ENCODE results near the genes ORC3 and SPACA1.

GRCh38 chr6:87268609-87269209 lies 53.7 kb upstream of the SMIM8 start:
- CAGE, long polyA plus RNA = no peak

DNA sequence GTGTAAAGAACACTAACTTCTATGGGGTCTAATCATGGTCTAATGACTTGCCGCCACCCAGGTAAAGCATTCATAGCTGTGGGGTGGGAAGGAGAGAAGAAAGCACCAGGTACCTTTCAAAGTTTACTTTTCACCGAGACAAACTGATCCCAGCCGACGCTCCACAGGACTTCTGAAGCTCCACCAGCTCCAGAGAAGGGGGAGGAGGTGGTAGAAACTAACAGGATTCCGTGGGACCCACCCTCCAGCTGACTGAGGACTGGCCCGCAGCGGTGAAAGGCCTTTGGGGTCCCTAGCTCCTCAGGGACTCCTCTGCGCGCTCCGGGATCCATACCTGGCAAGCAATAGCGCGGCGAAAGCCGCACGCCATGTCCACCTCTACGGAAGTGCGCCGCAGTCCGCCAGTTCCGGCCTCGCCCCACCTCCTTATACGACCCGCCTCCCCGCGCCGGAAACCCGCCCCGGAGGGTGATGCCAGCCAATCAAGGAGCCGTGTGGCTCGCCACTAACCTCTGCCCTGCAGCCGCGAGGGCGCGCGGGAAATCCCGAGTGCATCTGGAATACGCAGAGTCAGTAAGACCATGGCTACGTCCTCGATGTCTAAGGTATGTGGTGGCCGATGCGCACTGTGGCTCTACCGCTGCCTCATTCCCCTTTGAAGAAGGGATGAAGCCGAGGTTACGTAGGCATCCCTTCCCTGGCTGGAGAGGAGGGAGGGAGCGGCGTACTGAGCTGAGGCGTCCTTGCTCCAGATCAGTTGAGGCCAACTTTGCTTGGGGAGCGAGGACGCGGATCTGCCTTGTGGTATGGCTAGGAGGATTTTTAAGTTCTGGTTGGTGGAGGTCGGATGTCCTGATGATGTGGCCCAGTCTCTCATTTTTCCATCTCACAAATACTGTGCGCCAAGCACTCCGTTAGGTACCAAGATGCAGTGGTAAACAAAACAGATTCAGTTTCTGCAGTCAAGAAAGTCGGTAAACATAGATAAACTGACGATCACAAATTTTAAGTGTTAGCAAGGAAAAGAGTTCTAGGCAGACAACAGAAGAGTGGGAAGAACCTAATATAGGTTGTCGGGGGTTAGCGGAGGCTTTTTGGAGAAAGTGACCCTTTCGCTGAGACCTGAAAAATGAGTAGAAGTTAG lies at the start of gene ORC3:
Gene ORC3 (plus strand): TSS at position 548 of the 1,144 bp plus-strand sequence.
- CAGE, long polyA plus RNA = start-site peak on the minus strand centred at position 394 of the sequence, 32 bp wide, 1,310 and 1,297 reads in 2 replicates; start-site peak on the plus strand centred at position 557 of the sequence, 43 bp wide, 1,643 and 1,980 reads in 2 replicates
- RRBS = 3% methylated on average over 15 of the region's 58 CpGs

- CAGE, long polyA plus RNA = no peak
These were observed 10.6 kb downstream of the AKIRIN2 start for GRCh38 chr6:87691410-87691854.

- CAGE, long polyA plus RNA = no peak
- RRBS = 1% methylated on average over 9 of the region's 13 CpGs
These were observed 233 bp upstream of the AKIRIN2 start for GRCh38 chr6:87702342-87702590.

- CAGE, long polyA plus RNA = no peak
- RRBS = no CpG with 5 or more reads among the region's 4 CpGs
These were observed 132.7 kb upstream of the SPACA1 start for GRCh38 chr6:87914894-87915481.

DNA sequence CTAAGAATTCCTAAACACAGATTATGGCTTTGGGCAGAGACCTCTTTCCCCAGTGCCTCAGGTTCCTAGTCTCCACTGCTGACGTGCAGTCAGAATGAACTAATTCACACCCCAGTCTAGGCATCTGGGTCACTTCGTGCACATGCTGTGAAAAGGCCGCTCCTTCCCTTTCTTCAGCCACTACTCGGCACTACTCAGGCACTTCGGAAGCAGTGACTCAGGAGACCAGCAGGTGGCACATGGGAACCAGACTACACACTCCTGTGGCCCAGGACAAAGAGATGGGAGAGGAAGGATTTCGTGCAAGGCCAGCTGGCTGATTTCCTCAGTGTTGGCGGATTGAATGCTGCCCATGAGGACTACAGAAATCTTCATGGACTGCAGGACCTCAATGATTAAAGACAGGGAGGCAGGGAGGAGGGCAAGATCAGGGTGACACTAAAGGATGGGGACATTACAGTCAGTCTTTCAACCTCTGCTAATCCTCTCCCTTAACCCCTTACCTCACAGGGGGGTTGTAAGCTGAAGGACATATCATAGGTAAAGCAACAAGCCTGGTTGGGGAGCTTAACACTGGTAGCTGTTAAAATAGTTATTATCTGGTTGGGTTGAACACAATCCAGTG lies 117.8 kb upstream of the SPACA1 start:
- CAGE, long polyA plus RNA = no peak
- RRBS = no CpG with 5 or more reads among the region's 7 CpGs

- CAGE, long polyA plus RNA = no peak
- RRBS = 37% methylated on average over 7 of the region's 57 CpGs
These were observed at the start of gene SPACA1 for GRCh38 chr6:88047296-88047978. TSS of gene SPACA1 (plus strand) at chr6:88047841.

DNA sequence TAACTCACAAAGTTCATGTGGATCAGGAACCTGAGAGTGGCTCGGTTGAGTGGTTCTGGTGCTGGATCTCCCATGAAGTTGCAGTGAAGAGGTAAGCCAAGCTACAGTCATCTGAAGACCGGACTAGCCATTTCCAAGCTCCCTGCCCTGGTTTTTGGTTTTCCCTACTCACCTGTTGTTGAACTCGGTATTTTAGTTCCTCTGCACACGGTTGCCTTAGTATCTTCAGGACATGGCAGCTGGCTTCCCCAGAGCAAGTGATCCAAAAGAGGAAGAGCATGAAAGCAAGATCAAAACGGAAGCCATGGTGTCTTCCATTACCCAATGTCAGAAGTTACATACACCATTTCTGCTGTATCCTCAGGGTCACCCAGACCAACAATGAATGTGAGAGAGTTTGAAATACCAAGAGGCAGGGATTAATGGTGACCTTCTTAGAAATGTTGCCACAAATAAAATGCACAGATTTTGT lies 276.6 kb upstream of the CNR1 start:
- CAGE, long polyA plus RNA = no peak
- RRBS = no CpG with 5 or more reads among the region's 5 CpGs

DNA sequence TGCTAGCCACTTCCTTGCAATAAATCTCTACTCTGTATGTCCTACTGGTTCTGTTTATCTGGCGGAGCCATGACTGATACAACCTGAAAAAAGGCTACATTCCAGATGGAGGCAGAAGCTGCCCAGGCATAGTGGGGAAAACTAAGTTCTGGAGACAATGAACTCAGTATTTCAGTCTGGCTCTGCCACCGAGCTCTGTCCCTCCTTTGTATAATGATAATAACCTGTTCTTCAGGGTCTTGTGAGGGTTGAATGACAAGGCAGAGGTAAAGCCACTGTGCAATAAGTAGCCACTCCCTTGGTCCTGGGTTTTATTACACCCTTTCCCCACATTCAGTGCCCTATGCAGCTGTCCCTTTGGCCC lies 30.6 kb downstream of the GABRR1 start:
- CAGE, long polyA plus RNA = no peak
- RRBS = no CpG with 5 or more reads among the region's 2 CpGs

- CAGE, long polyA plus RNA = no peak
- RRBS = no CpG with 5 or more reads among the region's 11 CpGs
These were observed 17.3 kb downstream of the GABRR2 start for GRCh38 chr6:89297776-89298153.

DNA sequence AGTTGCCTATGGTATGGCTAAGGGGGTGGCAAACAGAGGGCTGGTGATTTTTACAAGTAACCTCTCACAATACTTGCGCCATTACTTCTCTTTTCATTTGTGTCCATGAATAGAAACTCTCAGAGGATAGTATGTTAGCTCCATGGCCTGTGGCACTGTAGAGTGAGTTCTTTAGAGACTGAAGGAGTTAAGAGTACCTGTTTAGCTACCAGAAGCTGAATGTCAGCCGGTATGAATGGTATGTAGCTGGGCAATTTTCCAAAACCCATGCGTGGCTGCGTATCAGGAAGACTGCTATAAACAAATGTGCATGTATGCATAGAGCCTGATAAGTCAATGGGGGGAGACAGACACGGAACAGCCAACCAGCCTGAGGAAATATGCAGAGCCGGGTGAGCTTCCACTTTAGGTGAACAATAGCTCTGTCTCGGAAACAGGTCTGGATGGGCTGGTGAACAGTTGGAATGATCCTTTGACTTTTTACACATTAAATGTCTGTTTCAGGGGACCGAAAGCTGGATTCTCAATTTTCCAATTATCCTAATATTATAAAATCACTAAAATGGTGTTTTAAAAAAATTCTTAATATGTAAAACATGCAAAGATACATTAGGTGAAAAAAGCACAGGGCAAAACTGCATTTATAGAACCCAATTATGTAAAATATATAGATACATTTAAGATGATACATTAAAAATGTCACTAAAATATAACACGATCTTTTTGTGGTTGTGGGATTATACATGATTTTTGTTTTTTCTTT lies 111.7 kb downstream of the BACH2 start:
- CAGE, long polyA plus RNA = no peak
- RRBS = no CpG with 5 or more reads among the region's 9 CpGs

GRCh38 chr6:90274405-90275137 lies 22.1 kb downstream of the BACH2 start:
- CAGE, long polyA plus RNA = no peak
- RRBS = no CpG with 5 or more reads among the region's 10 CpGs

GRCh38 chr6:90285544-90286576 lies 10.8 kb downstream of the BACH2 start:
- CAGE, long polyA plus RNA = no peak
- RRBS = no CpG with 5 or more reads among the region's 12 CpGs

GRCh38 chr6:90461322-90461728 lies 125.5 kb downstream of the MAP3K7 start:
- CAGE, long polyA plus RNA = no peak
- RRBS = no CpG with 5 or more reads among the region's 3 CpGs

GRCh38 chr6:92723514-92724129 lies 695.7 kb downstream of the EPHA7 start:
- CAGE, long polyA plus RNA = no peak
- RRBS = 91% methylated on average over 11 of the region's 40 CpGs

DNA sequence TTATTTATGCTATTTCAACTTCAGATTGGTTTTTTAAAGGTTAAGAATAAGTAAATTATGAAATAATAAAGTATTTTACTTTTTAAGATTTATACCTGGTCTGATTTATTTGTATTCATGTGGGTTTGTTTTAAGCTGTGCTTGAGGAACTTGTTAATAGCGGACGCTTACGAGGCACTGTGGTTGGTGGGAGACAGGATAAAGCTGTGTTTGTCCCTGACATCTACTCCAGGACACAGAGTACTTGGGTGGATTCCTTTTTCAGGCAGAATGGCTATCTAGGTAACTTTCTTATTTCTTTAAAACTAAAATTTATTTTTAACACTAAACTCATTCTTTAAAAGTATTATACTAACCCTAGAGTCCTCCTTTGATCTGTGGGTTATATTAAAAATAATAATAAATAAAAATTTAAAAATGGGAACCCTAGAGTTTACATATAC lies 14.5 kb downstream of the UFL1 start:
- CAGE, long polyA plus RNA = no peak
- RRBS = no CpG with 5 or more reads among the region's 3 CpGs

- CAGE, long polyA plus RNA = no peak
- RRBS = no CpG with 5 or more reads among the region's 4 CpGs
These were observed 55.1 kb downstream of the FHL5 start for GRCh38 chr6:96617667-96618751.

DNA sequence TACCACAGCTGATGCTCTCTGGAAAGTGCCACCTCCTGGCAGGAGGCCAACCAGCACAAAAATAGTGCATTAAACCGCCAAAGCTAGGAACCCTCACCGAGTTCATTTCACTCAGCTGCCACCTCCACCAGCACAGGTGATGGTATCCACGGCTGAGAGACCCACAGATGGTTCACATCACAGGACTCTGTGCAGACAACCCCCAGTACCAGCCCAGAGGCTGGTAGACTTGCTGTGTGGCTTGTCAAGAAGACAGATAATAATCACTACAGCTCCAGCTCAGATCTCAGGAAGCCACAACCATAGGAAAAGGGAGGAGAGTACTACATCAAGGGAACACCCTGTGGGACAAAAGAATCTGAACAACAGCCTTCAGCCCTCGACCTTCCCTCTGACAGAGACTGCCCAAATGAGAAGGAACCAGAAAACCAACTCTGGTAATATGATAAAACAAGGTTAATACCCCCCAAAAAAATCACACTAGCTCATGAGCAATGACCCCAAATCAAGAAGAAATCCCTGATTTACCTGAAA lies 131.7 kb downstream of the FHL5 start:
- CAGE, long polyA plus RNA = no peak
- RRBS = no CpG with 5 or more reads among the region's 4 CpGs

DNA sequence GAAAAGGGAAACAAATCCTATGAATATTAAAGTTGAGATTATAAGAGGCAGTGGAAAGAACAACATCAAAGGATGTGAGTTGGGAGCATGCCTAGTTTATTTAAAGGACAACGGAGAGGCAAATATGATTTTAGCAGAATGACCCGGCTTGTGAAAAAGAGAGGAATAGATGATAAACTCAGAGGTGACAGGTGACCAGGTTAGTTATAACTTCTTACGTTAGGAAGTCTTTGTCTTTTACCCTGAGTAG lies 723.2 kb upstream of the POU3F2 start:
- CAGE, long polyA plus RNA = no peak
- RRBS = no CpG with 5 or more reads among the region's 3 CpGs

GRCh38 chr6:98823816-98825135 lies 10.1 kb upstream of the POU3F2 start:
- CAGE, long polyA plus RNA = no peak
- RRBS = 5% methylated on average over 3 of the region's 72 CpGs

All from AG04450 (cell line).